Metanephros (tissue), 2 donors: ENCODE data around the genes DGKD, UGT1A9 and TRPM8.

GRCh38 chr2:232875287-232875590 is 5.2 kb downstream of the SNORC start:
- RAMPAGE, long total RNA = no peak

DNA sequence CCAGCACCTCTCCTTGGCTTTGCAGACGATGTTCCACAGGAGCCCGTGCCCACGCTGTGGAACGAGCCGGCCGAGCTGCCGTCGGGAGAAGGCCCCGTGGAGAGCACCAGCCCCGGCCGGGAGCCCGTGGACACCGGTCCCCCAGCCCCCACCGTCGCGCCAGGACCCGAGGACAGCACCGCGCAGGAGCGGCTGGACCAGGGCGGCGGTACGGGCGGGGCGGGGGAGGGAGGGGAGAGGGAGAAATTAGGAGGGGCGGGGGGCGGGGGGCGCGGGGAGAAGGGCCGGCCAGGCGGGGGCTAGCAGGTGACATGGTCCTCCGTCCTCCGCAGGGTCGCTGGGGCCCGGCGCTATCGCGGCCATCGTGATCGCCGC is 5.8 kb downstream of the SNORC start:
- RAMPAGE, long total RNA = no peak

GRCh38 chr2:232928057-232928622 is 58.1 kb downstream of the SNORC start:
- RAMPAGE, long total RNA = no peak

DNA sequence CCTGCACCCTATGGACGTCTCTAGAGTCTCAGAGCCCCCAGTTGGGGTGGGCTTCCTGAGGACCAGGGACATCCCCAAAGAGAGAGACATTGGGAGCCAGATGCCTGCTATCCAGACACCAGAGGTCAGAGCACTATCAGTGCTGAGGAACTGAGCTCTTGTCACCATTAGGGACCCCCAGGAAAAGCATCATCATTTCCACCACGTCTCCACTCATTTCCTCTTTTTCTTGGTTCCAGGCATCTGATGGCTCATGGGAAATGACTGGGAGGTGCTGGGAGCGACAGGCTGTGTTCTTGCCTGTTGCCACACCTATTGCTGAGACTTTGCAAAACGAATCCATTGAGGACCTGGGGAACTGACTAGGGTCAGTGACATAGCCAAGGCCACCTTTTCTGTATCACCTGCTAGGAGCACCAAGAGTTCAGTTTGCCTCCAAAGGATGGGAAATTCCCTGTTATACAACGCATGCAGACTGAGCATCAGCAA is 9.5 kb downstream of the NEU2 start:
- RAMPAGE, long total RNA = no peak

DNA sequence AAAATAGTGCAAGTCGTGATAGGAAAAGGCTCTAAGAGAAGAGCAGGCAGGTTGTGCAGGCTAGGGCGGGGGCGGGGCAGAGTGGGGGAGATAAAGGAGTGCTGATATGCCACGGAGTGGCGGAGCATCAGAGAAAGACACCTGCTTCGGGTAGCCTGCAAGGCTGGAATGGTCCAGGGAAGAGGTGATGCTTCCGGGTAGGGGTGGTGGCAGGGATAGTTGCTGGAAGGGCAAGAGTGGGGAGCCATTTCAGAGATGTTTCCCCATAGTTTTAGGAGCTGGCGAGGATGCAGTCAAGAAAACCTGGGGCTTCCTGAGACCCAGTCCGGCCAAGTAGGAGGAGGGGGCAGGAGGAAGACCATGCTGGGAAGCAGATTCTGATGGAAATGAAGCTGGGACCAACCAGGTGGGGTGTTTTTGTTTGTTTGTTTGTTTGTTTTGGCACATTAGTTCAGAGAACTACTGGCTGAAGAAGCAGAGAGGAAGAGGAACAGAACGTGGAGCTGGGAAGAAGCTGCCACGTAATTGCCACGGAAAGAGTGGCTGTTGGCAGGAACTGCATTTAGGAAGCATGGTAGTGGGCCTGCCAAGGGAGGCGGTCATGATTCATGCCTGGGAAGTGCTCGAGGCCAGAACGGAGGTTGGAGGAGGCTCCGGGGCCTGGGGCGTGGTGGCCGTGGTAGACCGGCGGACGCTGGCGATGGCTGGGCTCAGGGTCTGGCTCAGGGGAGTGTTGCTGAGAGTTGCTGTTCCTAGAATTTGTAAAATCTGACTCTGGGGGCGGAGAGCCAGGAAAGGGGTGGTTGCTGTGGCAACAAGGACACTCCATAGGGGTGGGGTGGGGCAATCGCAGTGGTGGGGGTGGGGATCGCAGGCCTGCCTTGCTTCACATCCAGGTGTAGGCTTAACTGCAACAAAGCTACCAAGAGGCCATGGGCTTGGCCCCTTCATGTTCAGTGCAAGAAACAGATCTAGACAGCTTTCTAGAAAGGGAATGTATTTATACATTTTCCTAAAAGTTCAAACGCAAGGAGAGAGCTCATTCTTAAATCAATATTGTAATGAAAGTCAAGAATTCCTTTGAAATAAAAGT is 8.6 kb upstream of the INPP5D start:
- RAMPAGE, long total RNA = no peak

DNA sequence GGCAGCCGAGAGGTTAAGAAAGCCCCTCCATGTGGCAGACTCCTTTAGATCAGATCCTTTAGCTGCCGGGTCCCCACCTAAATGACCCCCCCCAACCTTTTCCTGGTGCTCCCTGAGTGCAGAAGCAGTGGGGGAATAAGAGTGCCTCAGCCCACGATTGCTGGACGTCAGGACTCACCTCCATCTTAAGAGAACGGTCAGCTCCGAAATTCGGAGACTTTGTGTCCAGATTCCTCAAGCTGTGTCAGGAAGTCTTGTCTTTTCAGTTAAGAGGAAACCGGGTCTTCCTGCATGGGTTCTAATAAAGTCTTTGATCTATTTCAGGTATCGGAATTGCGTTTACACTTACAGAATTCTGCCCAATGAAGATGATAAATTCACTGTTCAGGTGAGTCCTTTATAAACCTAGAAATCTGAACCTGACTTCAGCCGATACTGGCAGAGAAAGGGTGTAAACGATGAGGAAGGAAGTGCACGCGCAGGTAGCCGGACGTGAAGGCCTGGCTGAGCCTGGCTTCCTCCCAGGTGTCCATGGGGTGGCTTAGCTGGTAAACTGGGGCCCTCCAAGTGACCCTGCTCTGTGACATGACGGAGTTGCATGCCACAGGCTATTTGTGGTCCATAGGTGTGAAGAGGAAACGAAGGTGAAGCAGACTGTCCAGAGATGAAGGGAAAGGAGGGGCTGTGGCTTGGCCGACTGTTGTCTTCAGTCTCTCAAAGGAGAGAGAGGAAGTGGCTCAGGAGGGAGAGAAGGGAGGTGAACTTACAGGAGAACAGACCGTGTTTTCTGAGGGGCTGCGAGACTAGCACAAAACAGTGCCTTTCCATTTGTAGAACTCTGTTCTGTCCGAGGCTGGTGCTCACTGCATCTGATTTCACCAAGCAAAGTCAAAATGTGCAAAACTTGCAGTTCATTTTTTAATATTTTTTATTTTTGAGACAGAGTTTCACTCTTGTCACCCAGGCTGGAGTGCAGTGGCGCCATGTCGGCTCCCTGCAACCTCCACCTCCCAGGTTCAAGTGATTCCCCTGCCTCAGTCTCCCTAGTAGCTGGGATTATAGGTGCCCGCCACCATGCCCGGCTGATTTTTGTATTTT is 19.2 kb downstream of the INPP5D start:
- RAMPAGE, long total RNA = no peak

DNA sequence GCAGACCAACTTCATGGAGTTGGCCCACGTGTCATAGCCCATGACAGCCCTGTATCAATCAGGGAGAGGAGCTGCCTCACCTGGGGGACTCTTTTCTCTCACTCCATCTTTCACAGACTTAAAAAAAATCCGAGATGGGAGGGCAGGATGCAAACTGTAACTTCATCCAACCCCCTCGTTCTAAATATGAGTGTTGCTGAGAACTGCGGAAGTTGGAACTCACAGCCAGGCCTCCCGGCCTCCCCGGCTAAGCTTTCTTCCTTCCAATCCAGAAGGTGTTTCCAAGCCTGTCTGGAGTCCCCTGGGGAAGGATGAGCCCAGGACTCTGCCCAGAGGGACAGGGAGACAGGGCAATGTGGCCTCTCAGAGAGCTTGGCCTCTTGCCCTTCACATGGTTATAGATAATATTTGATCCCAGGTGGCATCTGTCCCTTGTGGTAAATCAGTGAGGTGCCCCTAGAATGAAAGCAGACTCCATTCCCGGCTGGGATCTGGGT is 22.5 kb downstream of the INPP5D start:
- RAMPAGE, long total RNA = no peak

- RAMPAGE, long total RNA = no peak
These were observed 66.2 kb upstream of the ATG16L1 start for GRCh38 chr2:233185203-233185698.

DNA sequence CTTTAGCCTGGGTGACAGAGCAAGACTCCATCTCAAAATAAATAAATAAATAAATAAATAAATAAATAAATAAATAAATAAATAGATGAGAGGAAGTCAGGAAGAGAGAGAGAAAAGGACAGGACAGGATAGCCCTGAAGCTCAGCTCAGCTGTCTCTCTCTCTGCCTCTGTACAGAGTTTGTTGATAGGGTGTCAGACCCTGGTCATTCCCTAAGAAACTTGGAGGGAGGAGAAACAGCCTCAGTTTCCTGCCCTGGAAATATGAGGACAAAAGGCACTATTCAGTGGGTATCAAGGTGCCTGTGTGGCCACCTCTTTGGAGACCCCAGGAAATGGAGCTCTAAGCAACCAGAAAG is 50.6 kb upstream of the ATG16L1 start:
- RAMPAGE, long total RNA = no peak

DNA sequence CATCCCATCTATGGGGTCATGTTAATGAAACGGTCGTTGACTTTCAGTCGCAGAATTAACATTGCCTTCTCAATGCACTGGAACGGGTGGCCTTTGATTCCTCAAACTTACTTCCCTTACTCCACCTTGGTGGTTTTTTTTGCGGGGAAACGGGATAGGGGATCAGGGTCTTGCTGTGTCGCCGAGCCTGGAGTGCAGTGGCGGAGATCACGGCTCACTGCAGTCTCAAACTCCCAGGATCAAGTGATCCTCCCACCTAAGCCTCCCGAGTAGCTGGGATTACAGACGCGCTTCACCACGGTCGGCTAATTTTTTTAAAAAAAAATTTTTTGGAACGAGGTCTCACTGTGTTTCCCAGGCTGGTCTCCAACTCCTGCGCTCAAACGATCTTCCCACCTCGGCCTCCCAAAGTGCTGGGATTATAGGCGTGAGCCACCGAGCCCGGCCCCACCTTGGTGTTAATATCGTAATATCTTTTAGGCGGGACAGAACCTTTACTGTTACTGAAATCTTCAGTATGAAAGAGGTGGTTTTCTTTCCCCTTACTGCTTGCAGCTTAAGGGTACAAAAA is 853 bp downstream of the ATG16L1 start:
- RAMPAGE, long total RNA = no peak

GRCh38 chr2:233353987-233354646 is at the start of gene DGKD:
Gene DGKD, plus strand, starts transcription at chr2:233354494.
- RAMPAGE, long total RNA = no peak

DNA sequence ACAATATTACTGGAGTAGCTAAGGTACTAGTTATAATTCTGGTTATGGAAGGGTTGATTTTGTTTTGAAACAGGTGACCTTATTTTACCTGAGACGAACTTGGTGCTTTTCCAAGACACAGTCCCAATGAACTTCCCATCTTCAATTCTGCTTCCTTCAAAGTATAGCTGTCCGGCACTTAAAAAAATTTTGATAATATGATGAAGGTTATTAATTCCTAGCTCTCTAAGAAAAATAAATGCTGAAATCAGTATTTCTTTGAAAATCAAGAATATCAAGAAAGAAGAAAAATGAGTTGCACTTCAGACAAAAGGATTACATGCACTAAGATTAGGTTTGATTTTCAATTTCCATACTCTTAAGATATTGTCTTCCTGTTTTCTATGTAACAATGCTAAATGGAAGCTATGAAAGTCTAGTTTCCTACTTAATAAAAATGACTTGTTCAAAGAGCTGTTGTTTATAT is 54.9 kb downstream of the USP40 start:
- RAMPAGE, long total RNA = no peak

DNA sequence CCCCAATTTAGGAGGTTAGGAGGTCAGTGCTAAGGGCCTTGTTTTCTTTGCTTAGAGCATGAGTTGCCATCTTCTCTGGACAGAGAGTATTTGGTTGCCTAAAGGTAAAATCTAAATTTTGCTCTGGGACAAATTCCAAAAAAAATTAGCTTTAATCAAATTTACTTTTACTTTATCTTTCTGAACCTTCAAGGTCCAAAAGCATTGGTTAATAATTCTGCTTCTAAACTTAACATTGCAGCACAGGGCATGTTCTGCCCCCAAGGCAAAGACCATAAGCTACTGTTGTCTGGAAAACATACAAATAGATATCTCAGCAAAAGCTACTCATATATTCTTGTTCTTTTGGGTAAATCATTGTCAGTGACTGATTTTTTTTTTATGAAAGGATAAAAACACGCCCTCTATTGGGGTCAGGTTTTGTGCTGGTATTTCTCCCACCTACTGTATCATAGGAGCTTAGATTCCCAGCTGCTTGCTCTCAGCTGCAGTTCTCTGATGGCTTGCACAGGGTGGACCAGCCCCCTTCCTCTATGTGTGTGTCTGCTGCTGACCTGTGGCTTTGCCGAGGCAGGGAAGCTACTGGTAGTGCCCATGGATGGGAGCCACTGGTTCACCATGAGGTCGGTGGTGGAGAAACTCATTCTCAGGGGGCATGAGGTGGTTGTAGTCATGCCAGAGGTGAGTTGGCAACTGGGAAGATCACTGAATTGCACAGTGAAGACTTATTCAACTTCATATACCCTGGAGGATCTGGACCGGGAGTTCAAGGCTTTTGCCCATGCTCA is at the start of gene UGT1A9:
Gene UGT1A9 (plus strand): TSS at position 462 of the 788 bp plus-strand sequence.
- RAMPAGE, long total RNA = no peak

DNA sequence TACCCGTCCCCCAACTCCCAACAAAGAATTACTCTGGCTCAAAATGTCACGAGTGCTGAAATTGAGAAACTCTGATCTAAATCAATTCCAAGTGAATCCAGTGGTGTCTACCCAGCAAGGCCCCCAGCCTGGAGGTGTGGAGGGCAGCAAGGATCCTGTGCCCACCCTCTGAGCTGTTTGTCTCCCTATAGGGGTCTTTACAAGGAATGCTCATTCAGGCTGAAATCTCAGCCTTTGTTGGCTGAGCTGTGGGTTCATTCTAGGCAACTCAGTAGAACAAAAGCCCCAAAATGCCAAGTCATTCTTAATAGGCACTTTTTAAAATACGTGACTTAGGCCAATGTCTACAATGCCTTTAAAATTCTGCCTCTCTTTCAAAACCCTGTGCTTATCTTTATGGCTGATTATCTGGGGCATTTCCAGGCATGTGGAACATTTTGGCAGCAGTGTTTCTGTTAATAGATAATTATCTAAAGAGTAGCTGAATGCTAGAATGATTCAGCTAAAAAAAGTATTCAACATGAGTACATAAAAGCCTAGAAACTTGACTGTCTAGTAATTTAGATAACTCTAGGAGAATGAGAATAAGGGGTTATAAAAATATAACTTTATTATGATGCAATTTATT is 7.4 kb downstream of the UGT1A6 start:
- RAMPAGE, long total RNA = no peak

GRCh38 chr2:233772232-233773172 is 5.6 kb upstream of the MROH2A start:
- RAMPAGE, long total RNA = no peak

DNA sequence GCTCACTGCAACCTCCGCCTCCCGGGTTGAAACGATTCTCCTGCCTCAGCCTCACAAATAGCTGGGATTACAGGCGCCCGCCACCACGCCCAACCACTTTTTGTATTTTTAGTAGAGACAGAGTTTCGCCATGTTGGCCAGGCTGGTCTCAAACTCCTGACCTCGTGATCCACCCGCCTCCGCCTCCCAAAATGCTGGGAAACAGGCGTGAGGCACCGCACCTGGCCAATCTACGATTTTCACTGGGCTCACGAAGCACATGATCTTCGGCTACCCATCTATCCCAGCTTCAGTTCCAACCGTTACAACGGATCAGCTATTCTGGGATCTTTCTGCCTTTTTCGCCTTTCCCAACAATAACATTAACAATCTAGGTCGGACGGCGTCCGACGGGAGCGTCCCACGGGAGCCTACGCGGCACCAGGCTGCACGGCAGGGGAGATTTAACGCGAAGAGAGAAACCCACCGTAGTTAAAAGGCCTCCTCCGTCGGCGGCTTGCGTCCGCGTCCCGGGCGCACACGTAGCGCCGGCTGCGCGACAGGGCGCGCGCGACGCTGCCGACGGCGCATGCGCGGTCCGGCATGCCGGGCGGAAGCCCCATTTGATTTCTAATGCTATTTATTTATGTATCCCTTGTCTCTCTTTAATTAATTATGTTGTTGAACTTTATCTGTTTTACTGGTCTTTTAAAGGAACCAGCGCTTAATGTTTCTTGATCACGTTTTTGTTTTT is 13.7 kb upstream of the HJURP start:
- RAMPAGE, long total RNA = start-site peak on the minus strand centred at position 510 of the sequence, 47 bp wide, 34 and 32 reads in 2 replicates

DNA sequence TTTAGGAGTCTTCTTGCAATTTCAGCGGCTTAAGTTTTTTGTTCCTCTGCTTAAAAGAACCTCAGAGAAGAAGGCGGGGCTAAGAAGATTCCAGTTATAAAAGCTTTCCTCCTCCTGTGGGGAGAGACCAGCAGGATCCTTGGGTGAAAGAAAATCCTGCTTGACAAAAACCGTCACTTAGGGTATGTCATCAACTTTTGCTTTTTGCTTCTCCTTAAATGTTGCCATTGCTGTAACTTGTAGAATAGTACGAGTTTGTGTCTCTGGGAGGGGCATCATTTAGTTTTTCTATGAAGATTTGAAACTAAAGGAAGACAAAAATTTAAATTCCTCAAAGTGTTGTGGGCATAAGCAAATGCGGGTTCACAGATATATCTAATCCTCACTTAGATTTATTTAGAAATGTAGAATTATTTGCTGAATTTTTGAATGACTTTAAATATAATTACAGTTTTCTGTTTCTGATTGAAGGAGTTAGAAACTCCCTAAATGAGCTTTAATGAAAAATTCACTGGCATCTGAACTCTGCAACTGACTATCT is at the start of gene TRPM8:
Gene TRPM8 (plus strand): TSS at position 123 of the 541 bp plus-strand sequence.
- RAMPAGE, long total RNA = no peak

DNA sequence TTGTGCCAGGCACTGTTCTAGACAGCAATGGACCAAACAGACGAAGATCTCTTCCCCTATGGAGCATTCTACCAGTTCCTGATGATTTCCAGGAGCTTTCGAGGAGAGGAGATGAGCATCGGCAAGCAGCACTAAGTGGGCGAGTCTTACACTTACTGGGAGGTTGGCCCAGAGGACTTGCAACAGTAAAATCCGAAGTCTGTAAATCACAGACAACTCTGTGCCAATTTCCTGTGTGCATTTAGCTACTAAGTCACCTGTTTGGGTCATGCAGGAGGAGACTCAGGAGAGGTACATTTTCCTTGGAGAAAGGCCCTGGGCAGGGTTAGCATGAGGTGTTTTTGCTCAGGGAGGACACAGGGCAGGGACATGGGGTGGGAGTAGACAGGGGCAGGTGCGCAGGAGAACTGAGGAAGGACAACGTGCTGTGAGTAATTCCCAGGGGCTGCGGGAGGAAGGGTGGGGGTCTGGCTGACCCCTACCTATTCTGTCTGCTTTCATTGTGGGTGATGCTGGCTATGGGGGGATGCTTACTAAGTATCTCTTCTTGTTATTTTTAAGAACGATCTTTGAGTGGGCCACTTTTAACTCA is 59.0 kb downstream of the TRPM8 start:
- RAMPAGE, long total RNA = no peak

DNA sequence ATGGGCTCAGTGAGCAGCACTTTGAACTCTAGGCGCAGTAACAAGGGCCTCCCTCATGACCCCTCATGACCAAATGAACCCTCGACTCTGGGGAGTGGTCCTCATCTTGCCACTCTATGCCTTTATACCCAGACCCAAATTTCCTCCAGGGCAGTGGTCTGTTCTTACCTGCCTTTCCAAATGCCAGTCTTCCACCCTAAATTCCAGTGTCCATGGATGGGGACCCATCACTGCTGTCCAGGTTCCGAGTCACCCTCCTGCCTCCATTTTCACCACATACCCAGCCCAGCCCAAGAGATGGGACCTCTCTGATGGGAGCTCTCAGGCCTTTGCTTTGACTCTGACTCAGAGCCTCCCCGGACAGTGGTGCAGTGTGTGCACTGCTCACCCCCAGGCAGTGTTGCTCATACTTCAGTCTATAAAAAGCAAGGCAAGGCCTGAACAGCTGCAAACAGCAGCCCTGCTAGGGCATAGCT is 207.3 kb downstream of the ARL4C start:
- RAMPAGE, long total RNA = no peak

GRCh38 chr2:234377565-234378677 is 119.0 kb downstream of the ARL4C start:
- RAMPAGE, long total RNA = no peak